Tongue (tissue), 2 donors: ENCODE measurements around the gene ARHGAP26.

DNA sequence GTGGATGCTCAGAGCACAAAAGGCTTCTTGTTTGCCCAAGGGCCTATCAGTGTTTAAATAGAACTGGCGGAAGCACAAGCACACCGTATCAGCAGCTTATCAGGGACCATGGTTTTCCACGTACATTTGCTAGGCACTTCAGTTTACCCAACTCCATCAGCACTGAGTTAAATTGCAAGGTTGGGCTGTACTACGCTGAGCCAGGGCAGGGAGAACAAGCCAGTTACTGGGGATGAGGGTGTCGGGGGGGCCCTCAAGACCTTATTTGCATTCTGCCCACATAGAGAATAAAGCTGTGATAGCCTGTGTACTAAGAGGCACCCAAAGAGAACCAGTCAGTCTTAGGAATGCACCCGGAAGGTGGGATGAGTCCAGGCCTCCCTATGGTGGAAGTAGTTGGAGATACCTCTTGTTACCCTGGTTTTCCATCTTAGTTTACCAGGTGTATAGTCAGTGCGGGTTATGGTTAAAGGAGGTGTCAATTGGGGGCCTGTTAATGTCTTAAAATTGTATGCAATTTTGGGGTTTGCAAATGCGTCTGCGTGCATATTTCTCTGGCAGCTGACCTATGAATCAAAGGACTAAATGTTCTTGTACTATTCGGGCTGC is 57.9 kb downstream of the NDFIP1 start:
- RAMPAGE, long total RNA = no peak

DNA sequence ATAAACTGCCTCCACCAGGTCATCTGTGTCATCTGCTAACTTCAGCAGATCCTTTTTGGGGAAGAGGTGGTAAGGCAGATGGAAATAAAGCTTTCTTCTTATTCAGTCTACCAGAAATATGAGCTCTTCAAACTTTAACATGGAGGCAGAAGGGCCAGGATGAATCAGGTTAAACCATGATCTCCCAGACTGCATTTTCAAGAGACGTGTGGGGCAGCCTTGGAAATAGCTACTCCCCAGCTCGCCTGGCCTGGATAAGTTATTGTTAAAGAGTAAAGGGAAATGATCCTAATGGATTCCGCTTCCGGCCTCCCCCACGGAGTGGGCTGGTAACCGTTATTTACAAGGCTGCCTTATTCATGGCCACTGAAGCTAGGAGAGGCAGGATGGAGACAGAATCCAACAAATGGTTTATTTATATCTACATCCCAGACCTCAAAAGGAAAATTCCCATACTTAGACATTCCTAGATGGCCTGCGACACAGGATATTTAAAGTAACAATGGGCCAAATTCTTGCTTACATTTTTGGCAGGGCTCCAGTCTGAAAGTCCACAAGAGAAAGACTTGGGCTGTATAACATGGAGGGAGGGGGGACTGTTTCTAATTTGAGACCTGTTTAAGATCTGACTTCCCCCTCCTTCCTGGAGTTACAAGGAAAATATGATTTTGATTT is 27.9 kb downstream of the SPRY4 start:
- RAMPAGE, long total RNA = no peak

- RAMPAGE, long total RNA = no peak
Measured at GRCh38 chr5:142323825-142324937, 640 bp downstream of the SPRY4 start.

- RAMPAGE, long total RNA = no peak
Measured at GRCh38 chr5:142454071-142454348, 129.2 kb upstream of the SPRY4 start.

DNA sequence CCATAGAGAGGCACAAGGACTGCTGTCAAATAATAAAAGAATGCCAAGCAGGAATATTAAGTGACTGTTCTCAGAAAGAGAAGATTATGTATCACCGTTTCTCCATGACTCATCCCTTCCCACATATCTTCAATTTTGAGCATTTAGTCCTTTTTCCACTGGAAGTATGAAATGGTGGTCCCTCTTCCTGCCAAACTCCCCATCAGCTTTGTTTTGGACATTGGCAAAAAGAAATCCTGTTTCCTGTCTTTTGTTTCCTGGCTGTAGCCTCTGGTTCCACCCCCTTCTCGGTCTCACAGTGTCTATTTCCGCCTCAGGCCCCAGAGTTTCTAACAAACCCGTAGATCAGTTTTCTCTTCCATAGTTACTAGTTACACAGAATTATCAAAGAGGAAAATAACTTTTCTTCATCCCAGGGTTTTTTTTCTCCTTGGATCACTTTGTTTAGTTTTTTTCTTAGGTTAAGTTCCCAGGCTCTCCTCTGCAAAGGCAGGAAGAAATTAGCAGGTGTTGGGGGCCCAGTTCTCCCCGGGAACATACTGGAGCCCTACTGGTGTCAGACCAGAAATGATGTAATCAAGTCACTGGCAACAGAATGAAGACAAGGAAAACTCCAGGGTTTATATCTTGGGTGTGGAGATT is 26.4 kb upstream of the ARHGAP26 start:
- RAMPAGE, long total RNA = no peak

DNA sequence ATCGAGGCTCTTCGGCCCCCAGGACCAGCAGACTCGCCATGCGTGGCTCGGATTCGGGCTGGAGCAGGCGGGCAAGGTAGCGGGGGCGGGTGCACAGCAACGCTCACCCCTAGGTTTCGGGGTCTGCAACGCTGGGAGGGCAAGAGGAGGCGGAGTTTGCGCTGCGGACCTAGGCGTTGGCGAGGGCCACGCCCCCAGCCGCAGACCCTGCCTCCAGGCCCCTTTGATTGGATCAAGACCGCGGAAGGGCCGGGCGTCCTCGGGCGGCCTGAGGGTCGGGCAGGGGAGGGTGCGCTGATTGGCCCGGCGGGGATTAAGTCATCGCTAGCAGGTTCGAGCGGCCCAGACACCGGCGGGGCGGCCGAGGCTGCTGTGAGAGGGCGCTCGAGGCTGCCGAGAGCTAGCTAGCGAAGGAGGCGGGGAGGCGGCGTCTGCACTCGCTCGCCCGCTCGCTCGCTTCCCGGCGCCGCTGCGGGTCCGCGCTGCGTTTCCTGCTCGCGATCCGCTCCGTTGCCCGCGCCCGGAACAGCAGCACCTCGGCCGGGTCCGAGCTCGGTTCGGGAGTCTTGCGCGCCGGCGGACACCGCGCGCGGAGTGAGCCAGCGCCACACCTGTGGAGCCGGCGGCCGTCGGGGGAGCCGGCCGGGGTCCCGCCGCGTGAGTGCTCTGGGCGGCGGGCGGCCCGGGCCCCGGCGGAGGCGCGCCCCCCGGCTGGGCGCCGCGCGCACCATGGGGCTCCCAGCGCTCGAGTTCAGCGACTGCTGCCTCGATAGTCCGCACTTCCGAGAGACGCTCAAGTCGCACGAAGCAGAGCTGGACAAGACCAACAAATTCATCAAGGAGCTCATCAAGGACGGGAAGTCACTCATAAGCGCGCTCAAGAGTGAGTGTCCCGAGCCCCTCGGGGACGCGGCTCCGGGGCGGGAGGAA is at the start of gene ARHGAP26:
TSS of gene ARHGAP26 (plus strand) at position 345 of the 930 bp plus-strand sequence.
- RAMPAGE, long total RNA = no peak

GRCh38 chr5:142778526-142779243 is 8.5 kb downstream of the ARHGAP26 start:
- RAMPAGE, long total RNA = no peak

DNA sequence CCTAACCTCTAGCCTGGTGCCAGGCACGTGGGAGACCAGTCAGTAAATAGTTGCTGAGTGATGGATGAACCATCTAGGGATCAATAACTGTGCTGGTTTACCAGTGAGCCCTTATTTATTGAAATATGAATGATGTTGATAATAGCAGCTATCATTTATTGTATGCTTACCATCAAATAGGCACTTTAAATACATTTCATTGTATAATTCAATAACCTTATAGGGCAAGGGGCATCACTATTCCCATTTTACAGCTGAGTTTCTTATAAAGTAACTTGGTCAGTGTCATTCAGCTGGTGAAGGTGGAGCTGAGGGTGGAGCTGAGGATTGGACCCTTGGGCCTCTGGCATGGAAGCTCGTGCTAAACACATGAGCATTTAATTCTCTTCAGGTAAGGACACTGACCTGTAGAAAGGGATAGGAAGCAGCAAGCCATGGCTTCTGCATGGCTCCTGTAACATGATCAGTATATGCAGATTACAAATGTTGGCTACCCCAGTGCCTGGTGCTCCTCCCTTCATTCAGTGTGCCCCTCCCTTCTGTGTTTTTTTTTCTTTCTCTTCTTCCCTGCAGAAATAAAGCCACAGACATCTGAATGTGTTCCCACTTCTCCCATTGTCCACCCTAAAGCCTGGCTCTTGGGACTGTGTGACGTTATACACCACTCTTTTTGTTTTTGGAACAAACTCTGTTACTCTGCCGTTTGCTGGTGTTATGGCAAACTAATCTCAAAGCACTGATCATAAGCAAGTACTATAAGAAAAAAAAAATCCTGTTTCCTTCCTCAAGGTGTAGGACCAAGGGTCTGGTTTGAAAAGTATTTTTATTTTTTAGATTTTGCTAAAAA is 52.9 kb downstream of the ARHGAP26 start:
- RAMPAGE, long total RNA = no peak

DNA sequence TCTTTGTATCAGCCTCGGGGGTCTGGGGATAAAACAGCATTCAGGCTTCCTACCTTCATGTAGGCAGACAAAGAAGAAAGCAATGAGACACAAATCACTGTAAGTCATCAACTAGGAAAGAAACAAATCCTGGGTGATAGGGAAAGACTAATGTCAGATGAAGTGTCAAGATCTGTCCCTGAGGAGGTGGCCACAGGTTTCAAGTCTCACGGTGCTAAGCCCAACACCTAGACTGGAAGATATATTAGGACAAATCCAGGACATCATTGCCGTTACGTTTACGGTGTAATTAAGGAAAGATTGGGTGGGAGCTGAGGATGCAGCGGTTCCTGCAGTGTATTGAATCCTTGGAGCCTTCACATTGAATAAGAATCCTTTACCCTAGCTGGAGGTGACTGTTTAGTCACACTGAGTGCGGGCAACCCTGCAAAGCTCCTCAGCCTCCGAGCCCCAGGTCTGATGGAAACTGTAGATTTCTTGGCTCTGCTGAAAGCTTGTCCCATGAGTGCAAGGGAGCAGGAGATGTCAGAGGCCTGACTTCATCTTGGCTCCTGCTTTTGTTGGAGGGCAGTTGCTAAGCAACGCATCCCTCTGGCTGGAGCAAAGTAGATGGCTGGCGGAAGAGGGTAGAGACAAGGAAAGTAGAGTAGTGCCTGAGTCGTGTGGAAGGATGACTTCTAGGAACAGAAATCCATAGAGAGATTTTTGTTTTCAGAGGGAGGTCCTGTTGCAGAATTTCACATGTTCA is 71.1 kb downstream of the ARHGAP26 start:
- RAMPAGE, long total RNA = no peak

DNA sequence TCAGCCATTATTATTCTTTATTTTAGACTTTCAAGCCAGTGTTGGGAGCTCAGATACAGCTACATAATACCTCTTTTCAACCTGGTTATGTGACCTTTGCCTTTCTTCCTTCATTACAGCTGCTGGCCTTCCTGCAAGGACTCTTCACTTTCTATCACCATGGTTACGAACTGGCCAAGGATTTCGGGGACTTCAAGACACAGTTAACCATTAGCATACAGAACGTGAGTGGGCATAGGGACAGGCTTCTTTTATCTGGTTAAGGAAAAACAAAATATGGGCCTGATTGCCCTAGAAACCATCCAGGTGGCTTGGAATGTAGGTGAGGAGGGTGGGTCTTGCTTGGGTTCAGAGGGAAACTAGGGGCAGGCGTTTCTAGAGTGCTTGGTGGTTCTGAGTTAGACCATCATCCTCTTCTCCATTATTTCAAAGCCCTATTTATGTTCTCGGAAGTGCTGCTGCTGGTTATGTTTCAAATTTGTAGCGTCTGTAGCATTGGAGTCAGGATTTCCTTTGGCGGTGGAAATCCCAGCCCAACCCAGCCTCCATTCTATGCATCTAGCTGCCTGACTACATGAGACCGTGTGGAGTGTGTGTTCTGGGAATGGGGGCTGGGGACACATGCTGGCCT is 131.8 kb downstream of the ARHGAP26 start:
- RAMPAGE, long total RNA = no peak

GRCh38 chr5:142912372-142912916 is 142.3 kb downstream of the ARHGAP26 start:
- RAMPAGE, long total RNA = no peak

DNA sequence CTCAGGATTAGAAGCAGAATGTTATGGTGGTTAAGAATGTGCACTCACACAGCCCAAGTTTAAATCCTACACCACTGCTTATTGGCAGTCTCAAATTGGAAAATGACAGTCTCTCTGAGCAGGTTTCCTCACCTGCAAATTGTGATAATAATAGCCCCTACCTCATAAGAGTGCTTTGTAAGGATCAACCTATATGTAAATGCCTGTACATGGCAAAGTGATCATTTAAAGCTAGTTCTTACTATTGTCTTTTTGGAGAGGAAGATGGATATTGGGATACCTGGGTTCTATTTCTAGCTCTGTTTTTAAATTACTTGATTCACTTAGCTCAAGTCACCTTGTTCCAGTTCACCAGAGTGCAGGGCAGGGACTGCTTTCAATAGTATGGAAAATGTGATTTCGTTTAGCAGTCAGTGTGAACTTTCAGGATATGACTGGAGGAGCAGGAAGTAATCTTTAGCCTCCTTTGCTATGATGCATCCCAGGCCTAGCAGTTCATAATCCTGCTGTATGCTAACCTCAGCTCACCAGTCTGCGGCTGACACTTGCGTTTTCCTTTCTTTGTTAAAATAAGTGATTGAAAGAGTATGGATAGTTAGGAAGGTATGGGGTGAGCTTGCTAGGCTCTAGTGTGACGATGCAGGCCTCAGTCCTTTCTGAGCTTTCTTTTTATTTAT is 169.6 kb downstream of the ARHGAP26 start:
- RAMPAGE, long total RNA = no peak

- RAMPAGE, long total RNA = no peak
Measured at GRCh38 chr5:142969572-142970066, 199.4 kb downstream of the ARHGAP26 start.

GRCh38 chr5:142970357-142970814 is 200.2 kb downstream of the ARHGAP26 start:
- RAMPAGE, long total RNA = no peak

DNA sequence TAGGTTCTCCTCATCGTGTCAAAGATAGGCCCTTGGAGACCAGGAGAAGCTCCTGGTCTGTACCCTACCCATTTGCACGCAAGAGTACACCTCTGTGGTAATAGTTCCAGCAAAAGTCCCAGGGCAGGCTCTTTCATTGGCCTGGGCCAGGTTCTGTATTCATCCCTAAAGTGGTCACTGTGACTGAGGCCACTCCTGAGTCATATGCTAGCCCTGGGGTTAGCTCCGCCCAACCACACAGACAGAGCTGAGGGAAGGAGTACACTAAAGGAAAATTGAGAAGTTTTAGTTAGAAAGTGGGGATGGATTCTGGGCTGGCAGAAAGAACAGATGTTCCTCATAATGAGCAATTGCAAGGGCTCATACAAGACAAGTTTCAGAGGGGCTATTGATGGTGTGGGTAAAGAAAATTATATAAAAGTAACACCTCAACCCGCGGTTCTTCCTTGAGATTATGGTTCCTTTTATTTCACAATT is 206.7 kb downstream of the ARHGAP26 start:
- RAMPAGE, long total RNA = no peak

GRCh38 chr5:142977544-142977991 is 207.4 kb downstream of the ARHGAP26 start:
- RAMPAGE, long total RNA = no peak

DNA sequence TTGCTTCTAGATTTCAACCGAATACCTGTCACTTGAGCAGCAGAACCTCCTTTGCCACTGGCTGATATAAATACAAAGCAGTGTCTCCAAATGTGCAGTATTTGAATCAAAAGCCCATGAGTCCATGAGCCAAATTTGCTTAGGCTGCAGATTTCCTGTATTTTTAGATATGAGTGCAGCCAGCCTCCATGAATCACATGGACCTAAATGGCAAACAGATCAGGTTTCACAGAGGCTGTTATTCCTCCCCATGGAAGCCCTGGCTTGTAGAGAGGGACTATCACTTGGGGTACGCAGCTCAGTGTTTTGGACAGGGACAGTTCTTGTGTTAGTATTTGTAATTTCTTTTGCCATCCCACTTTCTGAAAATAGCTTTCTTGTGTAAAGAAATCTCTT is 272.2 kb downstream of the ARHGAP26 start:
- RAMPAGE, long total RNA = no peak

- RAMPAGE, long total RNA = no peak
Measured at GRCh38 chr5:143065124-143065998, 295.2 kb downstream of the ARHGAP26 start.

GRCh38 chr5:143392600-143393501 is 10.6 kb downstream of the NR3C1 start:
- RAMPAGE, long total RNA = no peak

GRCh38 chr5:143401874-143402456 is 1.5 kb downstream of the NR3C1 start:
- RAMPAGE, long total RNA = no peak